Metanephros (tissue), 2 donors: Measurements from ENCODE around the gene DHX35.

GRCh38 chr20:38842056-38842602 lies 36.6 kb downstream of the PPP1R16B start:
- RAMPAGE, long total RNA = no peak

DNA sequence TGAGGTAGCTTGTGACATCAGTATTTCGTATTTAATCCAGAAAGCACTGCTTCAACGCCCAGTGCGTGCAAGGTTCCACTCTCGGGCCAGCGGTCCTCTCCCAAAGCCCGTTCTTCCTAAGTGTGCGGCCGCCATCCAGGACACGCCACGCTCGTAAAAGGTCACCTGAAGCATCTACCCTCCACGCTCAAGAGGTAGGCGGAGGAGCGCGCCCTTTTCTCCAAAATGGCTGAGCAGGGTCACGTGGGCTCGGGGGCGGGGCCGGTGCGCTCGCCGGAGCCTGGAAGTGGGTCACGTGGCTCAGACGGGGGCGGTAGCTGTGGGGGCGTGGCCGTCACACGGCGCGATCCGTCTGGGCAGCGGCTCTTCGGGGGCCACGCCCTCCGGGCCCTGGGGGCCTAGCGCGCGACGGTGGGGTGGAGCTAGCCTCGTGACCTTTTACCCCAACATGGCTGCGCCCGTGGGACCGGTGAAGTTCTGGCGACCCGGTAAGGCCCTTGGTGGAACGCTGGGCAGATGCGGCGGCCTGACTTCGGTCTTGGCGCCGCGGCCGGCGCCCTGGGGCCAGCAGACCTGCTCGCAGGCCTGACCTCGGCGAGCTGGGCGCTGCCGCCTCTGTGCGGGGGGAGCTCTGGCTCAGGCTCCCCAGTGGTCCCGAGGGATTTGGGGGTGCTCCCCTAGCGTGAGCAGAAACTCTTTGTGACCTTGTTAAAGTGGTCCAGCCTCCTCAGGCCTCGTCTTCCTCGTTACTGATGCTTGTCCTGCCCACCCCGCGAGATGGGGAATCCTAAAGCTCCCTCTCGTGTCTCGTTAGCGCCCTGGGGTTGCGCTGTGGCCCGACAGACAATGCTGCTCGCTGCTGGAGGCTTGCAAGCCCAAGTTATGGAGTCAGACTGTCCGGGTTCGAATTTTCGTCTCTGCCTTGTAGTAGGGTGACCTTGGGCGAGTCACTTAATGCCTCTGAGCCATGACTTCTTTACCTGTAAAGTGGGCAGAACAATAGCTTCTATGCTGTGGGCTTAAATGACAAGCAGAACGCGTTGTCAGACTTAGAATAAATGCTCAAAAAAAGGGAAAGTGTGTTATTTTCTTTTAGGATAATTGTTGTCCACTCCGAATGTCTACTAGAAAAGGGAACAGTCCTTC lies at the start of gene DHX35:
TSS of gene DHX35 (plus strand) at position 425 of the 1,146 bp plus-strand sequence.
- RAMPAGE, long total RNA = start-site peak on the plus strand centred at position 392 of the sequence, 144 bp wide, 2,750 and 282 reads in 2 replicates

DNA sequence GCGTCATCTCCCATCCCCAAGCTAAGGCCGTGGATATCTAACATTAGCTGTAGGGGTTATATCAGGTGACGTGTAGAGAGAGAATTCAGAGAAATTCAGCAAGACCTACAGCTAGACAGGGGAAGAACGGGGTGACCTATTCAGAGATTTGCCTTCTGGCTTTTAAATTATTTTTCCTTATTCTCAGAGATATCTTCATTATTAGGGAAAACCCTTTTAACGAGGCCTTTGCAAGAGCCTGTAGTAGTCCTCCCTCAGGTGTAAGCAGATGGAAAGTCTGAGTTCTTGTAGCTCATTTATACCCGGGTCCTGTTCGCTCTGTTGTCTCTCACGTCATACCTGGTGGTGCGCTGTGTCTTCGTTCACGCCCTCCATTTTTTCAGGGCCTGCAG lies 75.0 kb downstream of the DHX35 start:
- RAMPAGE, long total RNA = no peak

DNA sequence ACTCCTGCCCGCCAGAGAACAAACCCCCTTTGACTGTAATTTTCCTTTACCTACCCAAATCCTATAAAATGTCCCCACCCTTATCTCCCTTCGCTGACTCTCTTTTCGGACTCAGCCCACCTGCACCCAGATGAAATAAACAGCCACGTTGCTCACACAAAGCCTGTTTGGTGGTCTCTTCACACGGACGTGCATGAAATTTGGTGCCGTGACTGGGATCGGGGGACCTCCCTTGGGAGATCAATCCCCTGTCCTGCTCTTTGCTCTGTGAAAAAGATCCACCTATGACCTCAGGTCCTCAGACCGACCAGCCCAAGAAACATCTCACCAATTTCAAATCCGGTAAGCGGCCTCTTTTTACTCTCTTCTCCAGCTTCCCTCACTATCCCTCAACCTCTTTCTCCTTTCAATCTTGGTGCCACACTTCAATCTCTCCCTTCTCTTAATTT lies 419.7 kb downstream of the MAFB start:
- RAMPAGE, long total RNA = no peak

DNA sequence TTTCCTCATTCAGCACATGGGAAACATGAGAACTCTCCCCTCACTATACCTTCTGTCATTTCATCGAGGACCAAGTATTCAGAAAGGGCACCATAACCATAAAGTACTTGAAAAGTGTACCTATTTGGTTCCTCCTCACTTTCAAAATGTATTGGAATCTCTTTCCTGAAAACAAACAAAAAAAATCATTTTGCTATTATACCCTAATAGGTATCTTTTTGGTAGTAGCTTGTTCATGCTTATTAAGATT lies 274.2 kb downstream of the MAFB start:
- RAMPAGE, long total RNA = no peak

- RAMPAGE, long total RNA = no peak
Observed at GRCh38 chr20:40422988-40423187, 266.1 kb downstream of the MAFB start.

DNA sequence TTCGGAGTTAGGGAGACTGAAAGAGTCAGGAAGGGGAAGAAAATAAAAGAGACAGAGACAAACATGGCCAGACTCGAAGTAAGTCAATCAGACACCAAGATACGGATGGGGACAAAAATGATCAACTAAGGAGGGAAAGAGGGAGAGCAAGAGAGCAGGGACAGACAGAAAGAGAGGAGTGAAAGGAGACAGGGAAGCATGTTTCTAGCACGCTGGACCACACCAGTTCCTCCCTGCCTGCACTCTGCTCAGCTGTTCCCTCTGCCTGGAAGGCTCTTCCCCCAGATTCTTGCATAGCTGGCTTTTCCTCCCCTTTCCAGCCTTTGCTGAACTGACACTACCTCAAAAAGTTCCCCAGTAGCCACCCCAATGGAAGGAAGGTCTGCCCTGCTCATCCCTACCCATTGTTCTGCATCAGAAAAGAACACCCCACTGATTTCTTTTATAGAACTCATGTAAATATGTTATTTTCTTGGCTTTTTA lies 185.9 kb downstream of the MAFB start:
- RAMPAGE, long total RNA = no peak

DNA sequence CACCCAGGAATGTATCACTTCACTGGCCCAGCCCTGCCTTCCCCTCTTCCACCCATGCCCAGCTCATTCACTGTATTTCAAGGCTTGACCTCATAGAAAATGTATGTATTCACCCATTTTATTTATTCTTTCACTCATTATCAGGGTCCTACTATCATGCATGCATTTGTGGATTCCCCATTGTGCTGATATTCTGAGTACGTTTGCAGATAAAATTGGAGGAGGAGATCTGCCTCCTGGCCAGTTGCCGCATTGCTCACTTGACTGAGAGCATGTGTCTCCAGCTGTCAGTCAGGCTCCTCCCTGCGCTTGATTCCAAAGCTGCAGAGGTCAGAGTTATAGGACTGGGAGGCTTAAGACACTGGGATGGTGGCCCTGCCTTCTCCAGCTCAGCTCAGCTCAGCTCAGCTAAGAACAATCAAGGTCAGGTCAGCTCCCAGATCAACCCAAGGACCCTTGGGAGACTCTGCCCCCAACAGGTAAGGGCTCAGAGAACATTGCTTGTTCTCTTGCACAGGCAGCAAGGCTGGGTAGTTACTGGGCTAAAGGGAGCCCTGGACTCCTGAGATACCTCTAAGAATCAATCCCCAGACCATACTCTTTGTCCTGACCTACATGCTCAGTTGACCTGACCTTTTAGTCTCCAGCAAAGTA lies 104.6 kb downstream of the MAFB start:
- RAMPAGE, long total RNA = no peak

DNA sequence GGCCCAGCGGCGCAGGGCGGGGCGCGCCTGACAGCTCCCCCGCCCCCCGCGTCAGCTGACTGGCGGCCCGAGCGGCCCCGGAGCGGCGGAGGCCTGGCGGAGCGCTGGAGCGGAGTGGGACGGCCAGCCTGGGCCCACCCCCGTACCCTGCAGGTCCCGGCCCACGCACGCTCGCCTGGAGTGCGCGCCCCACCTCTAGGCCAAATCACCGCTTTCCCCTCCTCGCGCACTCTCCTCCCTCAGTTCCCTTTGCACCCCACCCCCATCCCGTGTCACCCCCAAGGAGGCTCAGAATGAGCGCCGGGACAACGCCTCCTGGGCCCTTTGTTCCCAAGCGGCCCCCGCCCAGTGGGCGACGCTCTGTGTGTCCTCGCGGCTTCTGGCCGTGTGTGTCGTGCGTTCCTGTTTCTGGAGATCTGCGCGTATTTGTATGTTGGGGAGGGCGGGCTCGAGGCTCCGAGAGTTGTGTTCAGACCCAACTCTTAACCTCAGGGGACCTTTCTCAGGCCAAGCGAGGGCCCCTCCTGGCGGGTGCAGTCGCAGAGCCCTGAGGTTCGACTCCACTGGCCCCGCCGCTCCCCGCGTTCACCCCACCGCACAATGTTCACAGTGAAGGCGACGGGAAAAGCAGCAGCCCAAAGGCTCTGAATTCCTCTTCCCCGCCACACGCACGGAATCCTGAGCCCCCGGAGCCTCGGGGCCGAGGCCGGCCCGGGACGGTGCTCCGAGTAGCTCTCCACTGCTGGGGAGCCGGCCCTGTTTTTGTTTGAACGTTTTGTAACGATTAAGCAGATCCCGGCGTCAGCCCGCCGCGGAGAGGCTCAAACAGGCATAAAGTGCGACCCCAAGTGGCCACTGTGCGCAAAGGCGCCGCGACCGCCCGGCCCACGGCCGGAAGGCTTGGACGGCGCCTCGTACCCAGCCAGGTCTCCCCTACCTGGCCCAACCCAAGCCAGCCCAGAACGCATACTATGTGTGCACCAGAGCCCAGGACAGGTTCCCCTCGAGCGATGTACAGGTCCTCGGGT lies 618 bp upstream of the MAFB start:
- RAMPAGE, long total RNA = no peak

DNA sequence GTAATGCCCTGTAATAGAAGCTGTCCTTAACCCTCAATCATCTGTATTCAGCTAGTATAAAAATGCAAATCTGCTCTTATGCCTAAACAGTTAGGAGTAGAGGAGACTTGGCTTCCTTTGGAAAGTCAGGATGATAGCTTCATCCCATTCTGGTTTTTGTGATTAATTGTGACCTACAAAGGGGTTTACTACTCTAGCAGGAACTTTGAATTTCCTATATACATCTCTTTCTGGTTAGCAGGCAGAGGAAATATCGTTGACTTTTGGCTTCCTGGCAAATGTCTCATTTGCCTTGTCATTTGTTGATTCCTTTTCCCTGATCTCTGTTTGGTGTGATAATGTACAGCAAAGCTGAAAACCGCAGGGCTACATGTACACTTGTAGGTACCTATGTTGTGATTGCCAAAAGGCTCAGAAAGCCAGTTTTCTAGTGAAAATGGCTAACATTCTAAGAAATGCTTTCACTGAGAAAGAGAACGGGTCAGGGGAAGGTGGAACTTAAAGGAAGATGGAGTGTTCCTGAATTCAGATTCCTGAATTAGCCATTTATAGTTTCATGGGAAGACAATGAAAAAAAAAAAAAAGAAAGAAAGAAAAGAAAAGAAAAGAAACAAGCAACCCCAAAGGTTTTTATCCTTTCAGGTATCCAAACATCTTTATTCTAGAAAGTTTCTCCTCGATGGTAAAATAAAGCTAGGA lies 44.3 kb downstream of the TOP1 start:
- RAMPAGE, long total RNA = no peak

DNA sequence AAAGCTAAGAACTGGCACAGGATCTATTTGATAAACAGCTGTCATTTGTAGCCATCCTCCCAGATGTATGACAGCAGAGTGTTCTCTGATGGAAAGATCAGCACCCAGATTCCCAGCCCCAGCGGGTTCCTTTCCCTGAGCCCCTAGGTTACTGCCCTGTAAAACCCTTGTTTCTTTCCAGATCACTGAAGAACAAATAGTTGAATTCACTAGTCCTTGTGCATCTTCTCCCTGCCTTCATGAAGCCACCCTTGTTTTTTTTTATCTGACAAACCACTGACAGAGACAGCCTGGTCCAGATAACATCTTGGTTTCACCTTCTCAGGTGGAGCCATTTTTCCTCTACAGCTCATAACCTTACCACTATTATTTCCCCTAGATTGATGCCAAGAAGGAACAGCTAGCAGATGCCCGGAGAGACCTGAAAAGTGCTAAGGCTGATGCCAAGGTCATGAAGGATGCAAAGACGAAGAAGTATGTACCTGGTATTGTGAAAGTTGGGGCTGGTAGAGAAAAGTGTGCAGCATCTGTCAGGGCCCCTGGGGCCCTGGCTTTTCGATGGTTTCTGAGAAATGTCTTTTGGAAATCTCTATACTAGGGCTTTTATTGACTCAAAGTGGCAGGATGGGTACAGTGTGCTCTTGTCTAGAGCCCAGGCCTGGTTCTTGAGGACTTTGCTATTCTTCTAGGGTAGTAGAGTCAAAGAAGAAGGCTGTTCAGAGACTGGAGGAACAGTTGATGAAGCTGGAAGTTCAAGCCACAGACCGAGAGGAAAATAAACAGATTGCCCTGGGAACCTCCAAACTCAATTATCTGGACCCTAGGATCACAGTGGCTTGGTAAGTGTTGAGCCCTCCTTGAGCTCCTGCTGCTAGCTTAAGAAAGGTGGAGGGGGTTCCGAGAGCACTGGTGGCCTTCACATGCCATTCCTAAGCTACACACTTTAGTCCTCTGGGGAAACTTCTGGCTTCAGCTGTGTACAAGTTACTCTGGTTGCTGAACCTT lies 15.7 kb upstream of the PLCG1 start:
- RAMPAGE, long total RNA = no peak

DNA sequence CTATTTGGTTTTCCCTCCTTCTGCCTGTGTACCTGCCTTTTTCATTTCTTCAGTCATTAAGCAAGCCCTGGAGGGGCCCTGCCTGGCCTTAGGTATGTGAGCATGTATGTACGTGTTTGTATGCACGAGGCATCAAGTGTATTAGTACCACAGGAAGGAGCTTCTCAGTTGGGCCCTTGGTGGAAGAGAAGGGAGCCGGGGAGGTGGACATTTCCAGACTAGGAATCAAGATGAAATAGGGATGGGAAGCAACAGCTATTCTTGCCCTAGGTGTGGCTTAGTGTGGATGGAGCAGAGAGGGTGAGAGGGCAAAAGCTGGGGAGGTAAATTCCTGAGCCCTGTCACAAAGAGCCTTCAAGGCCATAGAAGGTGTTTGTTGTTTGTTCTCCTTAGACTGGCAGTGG lies 20.2 kb downstream of the PLCG1 start:
- RAMPAGE, long total RNA = no peak

- RAMPAGE, long total RNA = no peak
Observed at GRCh38 chr20:41349904-41350616, 9.4 kb downstream of the LPIN3 start.

GRCh38 chr20:41509629-41510166 lies 108.5 kb downstream of the CHD6 start:
- RAMPAGE, long total RNA = no peak

GRCh38 chr20:41693099-41694149 lies 75.2 kb upstream of the CHD6 start:
- RAMPAGE, long total RNA = no peak

DNA sequence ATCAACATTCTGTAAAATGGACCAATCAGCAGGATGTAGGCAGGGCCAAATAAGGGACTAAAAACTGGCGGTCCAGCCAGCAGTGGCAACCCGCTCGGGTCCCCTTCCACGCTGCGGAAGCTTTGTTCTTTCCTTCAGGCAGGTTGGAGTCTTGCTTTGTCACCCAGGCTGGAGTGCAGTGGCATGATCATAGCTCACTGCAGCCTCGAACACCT lies 1.4 kb upstream of the SRSF6 start:
- RAMPAGE, long total RNA = no peak

GRCh38 chr20:43458180-43458542 lies 465 bp downstream of the SRSF6 start:
- RAMPAGE, long total RNA = no peak

GRCh38 chr20:43461564-43462373 lies 4.1 kb downstream of the SRSF6 start:
- RAMPAGE, long total RNA = no peak

DNA sequence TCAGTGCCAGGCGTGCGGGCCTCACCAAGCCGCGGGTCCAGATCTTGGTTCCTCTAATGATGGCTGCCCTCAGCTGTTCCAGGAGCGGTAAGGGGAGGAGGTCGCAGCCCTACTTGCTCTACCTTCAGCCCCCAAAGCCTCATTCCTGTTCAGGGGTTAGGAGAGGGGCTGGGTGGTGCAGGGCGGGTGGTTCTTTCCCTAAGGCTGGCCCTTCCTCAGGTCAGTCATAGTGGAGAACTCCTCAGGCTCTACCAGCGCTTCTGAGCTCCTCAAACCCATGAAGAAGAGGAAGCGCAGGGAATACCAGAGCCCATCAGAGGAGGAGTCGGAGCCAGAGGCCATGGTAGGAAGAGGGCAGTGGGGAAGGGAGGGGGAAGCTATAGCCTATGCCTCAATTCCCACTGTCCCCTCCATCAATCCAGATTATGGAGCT lies 7.6 kb downstream of the L3MBTL1 start:
- RAMPAGE, long total RNA = no peak

DNA sequence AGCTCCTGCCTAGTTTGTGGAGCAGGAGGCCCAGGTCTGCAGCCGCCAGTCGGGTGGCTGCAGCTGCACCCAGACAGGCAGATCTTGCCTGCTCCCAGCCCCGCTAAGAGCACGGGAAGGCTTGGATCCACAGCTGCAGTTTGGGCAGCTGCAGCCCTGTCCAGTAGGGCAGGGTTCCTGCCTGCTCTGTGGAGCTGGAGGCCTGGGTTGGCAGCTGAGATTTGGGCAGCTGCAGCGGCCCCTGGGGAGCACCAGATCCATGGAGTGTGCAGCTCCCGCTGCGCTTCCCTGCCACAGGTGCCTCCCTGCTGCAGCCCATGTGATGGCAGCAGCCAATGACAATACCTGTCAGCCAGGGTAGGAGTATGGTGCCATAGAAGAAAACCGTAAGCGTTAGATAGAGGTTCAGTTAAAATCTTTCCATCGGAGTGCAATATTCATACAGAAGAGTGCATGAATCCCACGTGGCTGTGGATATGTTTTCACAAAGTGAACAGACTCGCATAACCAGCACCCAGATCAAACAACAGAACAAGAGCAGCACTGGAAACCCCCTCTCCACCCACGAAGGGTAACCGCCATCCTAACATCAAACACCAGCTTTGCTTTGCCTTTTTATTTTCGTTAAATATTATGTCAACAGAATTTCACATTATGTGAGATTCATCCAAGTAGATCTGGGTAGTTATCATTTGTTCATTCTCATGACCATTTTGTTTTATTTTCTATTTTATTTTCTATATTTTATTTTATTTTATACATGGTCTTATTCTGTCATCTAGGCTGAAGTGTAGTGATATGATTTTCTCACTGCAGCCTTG lies 4.8 kb downstream of the GTSF1L start:
- RAMPAGE, long total RNA = no peak